Left lobe of liver (tissue), 1 donor: ENCODE measurements around the gene GPR151.

DNA sequence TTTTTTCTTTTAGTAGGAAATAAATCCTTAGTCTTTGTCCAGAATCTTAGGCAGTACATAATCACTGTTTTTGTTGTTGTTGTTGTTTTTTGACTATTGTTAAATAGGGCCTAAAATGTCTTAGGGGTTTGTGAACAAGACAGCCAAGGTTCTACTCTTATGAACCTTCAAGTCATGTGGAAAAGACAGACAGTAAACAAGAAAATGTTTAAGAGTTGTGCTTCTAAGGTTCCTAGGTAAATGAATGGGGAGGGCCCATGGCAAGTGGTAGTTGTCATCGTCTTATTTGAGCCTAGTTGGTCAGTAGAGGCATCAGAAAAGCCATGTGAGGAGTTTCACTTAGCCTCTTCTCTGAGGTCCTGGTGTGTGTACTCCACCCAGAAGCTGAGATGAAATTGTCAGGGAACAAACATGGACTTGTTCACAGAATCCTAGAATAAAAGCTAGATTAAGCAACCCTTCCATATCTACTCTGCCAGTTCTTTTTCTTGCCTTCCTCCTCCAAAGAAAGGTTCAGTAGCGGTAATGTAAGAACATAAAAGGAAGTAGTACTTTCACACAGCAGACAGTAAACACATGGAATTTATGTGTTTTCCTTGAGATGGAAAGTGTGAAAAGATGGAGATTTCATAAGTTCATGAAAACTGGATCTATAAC, 70.3 kb downstream of the ARHGAP26 start:
- PRO-cap: no peak

GRCh38 chr5:142871032-142872239, 101.3 kb downstream of the ARHGAP26 start:
- PRO-cap: no peak

- PRO-cap: no peak
Measured at GRCh38 chr5:142872605-142873191, 102.5 kb downstream of the ARHGAP26 start.

- PRO-cap: no peak
Measured at GRCh38 chr5:142874515-142875393, 104.6 kb downstream of the ARHGAP26 start.

DNA sequence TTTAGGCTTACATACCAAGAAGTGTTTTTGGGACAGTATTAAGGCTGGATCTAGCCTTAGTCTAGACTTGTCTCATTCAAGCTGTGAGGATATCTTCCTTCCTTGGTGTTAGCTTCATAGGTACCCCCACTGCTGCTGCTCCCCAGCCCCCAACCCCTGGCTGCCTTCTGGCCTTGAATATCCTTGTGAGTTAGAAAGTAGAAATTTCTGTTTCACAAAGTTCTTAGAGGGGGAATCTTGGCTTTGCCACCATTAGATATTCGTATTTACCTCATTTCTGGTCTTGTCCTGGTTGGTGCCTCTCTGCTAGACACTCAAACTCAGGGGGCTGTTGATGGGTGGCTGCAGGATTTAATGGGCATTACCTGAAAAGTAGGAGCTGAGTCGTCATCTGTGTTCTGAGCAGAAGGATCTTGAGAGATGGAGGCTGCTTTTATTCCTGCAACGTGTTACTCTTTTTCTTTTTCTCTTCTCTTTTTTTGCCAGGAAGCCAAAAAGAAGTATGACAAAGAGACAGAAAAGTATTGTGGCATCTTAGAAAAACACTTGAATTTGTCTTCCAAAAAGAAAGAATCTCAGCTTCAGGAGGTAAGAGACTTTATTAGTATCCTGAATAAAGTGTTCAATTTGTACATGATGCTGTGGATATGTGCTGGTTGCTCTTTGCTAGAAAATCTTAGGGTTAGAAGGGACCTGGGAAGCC, 114.8 kb downstream of the ARHGAP26 start:
- PRO-cap: no peak

GRCh38 chr5:142906789-142908016, 137.0 kb downstream of the ARHGAP26 start:
- PRO-cap: no peak

GRCh38 chr5:142912372-142912916, 142.3 kb downstream of the ARHGAP26 start:
- PRO-cap: no peak

GRCh38 chr5:143135694-143136265, 267.7 kb downstream of the NR3C1 start:
- PRO-cap: no peak

GRCh38 chr5:143164854-143165448, 238.5 kb downstream of the NR3C1 start:
- PRO-cap: no peak

GRCh38 chr5:143207438-143208230, 195.9 kb downstream of the NR3C1 start:
- PRO-cap: no peak

GRCh38 chr5:143371966-143372471, 31.5 kb downstream of the NR3C1 start:
- PRO-cap: no peak

DNA sequence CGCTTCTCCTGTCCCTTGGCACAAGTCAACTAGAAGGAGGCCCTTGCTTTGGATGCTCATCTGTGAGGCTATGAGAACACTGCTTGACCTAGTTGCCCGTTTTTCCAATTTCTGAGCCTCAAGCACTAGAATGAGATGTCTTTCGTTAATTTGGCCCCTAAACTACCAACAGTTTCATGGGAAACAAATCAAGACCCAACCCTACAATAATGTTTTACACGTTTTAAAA, 2.2 kb upstream of the NR3C1 start:
- PRO-cap: no peak

DNA sequence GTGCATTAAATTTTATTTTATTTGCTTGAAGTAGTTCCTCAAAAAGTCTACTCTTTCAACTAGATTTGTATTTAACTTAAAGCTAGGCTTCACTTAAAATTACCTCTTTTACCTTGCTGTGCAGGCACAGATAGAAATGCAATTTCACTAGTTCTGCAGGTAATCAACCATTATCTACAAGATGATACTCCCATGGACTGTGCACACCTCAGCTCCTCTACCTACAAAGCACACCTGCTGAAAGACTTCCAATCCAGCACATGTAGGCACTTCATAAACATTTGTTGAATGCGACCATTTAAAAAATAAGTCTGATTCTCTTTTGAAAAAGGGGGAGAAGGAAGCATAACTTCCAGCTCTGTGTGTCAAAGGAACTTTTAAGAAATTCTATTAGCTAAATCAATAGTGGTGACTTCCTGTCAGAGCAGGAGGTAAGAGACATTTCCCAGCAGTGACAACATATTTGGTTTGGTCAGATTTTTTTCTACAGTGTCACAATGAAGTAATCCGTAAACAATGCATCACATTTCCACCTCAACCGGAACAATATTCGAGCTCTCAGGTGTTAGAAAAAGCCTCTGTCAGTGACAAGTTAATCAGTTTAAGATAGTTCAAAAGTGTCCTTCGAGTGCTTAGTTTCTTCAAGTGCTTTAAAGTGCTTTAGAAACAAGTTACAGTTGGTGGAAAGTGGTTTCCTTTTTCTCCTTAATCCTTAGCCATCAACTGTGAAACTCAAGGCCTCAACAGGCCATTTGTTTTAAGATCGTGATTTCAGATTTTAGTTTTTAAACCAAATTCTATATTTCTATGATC, 182.2 kb upstream of the HMHB1 start:
- PRO-cap: no peak

DNA sequence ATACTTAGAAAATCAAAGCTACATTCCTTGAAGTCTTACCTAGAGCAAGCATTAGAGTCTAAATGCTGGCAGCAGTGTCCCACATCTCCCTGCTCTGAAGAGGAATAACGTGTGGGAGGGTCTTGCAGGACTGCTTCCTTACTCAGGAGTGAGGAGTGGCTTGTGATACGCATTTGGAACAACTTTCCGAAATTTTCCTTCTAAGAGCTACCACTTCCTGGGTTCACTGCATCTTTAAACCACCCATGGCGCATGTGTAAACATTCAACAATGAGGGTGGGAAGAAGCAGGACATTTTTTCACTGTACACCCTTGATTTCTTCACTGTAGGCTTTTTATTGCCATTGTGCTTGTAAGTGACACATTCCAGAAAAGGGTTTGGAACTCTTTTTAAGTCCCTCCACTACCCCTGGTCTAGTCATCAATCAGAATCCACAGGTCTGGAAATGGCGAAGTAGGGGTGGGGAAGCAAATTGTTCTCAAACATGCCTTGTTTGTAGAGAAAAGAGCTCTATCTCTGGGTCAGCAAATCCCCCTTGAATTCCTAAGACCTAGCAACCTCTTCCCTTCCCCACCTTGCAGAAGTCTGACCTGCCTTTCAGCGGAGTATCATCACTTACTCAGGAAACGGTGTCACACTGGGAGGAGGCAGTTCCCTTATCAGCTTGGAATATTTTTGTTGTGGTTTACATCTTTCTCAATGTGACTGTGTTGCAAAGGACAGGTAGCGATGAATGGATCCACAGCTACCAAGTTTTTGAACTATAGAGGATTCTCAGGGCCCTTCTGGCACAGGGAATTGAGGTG, 3.1 kb downstream of the SH3RF2 start:
- PRO-cap: no peak

GRCh38 chr5:145973658-145974610, 37.6 kb downstream of the SH3RF2 start:
- PRO-cap: no peak

GRCh38 chr5:145976304-145976807, 40.0 kb downstream of the SH3RF2 start:
- PRO-cap: no peak

- PRO-cap: no peak
Measured at GRCh38 chr5:146470776-146471403, 23.8 kb downstream of the TCERG1 start.

DNA sequence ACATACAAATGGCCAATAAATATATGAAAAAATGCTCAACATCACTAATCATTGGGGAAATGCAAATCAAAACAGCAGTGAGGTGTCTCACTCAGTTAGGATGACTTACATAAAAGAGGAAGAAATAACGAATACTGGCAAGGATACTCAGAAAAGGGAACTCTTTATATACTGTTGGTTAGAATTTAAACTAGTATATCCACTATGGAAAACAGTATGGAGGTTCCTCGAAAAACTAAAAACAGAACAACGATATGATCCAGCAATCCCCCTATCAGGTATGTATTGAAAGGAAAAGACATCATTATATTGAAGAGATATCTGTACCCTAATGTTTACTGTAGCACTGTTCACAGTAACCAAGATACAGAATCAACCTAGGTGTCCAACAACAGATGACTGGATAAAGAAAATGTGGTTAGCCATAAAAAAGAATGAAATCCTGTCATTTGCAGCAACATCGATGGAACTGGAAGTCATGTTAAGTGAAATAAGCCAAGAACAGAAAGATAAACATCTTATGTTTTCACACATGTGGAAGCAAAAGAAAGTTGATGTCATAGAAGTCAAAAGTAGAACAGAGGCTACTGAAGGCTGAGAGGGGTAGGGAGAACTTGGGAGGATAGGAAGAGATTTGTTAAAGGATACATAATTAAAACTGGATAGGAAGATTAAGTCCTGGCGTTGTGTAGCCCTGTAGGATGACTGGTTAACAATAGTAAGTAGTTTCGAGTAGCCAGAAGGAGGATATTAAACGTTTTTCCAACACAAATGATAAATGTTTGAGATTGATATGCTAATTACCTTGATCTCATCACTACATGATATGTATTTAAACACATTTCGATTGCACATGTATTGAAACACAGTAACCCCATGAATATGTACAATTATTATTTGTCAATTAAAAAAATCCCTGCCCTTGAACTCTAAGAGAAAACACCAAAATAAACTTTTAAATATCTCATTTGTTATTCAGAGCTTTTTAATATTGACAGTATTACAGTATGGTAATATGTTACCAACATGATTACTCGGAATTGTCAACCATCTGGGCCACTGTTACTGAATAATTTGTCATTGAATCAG, 27.2 kb downstream of the GPR151 start:
- PRO-cap: no peak

GRCh38 chr5:146515912-146516449, at the start of gene GPR151:
Gene GPR151 (minus strand): TSS chr5:146516190.
- PRO-cap: no peak

DNA sequence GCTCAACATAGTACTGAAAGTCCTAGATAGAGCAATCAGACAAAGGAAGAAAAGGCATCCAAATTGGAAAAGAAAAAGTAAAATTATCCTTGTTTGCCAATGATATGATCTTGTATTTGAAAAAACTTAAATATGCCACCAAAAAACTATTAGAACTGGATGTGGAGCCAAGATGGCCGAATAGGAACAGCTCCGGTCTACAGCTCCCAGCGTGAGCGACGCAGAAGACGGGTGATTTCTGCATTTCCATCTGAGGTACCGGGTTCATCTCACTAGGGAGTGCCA, 93.3 kb upstream of the GPR151 start:
- PRO-cap: no peak